Choroid plexus epithelial cell (primary cell): ENCODE measurements around a stretch of chr5.

DNA sequence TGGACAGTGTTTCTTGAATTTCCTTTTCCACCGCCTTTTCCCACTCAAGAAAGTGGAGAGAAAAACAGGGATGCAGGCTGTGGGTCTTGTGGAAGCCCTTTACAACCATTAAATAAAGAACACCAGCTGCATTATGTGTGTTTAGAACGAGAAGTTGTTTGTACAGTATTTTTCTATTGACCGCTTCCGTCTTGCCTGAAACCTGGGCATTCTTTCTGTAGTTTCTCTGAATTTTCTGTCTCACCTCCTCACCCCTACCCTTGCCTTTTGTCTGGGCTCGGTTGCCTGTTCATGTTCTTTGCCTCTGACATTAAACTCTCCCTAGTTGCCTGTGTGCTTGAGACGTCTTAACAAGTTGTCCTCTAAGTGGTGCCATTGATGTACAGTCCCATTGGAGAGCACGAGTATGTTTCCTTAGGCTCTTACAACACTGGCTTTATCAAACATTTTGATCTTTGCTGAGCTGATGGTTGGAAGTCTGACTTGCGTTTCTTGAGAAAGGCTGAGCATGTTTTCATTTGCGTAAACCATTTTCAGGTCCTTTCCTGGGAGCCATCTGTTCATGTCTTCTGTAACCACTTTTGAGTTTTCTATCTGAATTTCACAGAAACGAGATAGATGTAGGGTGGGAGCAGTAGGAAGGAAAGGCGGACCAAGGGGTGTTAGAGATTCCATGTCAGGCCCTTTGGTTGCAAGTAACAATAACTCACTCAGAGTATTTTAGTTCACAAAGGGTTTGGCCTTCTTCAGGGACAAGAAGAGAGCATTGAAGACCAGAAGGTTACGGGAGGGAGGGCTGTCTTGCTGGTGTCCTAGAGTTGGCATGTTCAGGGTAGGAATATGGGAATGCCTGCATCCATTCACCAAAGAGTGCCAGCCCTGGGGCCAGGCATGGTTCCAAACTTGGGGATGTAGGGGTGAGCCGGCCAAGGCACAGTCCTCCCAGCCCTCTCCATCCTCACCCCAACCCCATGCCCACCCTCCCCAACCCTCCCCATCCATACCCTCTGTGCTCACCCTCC, 35.4 kb downstream of the OTULIN start:
- RRBS, result no CpG with 5 or more reads among the region's 13 CpGs

DNA sequence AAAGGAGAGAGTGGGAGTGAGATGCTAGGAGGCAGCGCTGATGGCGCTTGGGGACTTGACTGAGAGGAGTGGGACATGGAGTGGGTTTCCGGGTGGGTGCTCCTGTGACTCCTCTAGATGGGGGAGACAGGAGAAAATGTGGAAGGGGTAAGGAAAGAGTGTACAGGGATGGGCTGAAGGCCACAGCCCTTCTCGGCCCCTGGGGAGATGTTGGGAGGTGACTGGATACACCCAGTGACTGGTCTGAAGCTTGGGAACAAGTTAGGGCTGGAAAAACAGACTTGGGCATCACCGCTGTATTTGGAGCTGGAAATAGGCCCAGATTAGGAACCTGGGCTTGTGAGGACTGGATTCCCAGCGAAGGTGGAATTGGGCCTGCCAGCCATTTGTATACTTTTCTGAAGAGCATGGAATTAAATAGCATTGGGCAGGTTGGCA, 37.6 kb downstream of the OTULIN start:
- RRBS, result no CpG with 5 or more reads among the region's 6 CpGs

DNA sequence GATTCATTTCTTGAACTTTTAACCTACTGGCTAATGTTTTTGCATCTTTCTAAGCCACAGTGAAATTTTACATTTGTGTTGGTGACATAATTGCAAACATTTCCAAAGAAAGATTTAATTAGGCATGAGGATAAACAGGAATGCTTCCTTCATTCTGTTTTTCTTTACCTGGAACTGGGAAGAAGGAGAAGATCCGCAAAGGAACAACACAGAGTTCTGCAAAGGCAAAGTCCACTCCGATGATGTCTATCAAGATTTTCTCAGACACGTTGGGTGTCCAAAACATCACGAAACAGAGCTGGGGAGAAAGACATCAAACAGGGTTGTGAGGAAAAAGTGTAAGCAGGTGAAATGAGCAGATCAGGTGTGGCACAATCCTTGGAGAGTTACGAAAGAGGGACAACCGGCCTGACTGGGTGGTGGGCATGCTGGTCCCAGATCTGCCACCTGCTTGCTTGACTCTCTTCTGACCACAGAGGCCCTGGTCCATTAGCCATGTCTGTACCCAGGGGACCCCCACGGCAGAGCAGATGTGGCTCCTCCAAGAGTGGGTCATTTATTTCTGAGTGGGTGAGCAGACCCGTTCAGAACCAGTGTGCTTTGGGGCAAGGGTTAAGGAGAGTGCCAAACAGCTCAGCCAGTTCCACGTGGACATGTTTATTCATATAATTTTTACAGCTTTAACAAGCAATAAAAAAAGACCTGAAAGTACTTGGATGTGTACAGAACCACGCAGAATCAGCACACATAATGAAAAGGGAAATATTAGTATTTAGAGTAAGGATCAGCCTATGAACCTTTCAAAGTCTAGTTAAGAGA, 52.2 kb downstream of the OTULIN start:
- RRBS, result no CpG with 5 or more reads among the region's 10 CpGs

GRCh38 chr5:14869190-14869923, 2.2 kb downstream of the ANKH start:
- RRBS, result no CpG with 5 or more reads among the region's 5 CpGs

GRCh38 chr5:14872098-14873140, 841 bp upstream of the ANKH start:
- RRBS, result 2% methylated on average over 25 of the region's 72 CpGs

DNA sequence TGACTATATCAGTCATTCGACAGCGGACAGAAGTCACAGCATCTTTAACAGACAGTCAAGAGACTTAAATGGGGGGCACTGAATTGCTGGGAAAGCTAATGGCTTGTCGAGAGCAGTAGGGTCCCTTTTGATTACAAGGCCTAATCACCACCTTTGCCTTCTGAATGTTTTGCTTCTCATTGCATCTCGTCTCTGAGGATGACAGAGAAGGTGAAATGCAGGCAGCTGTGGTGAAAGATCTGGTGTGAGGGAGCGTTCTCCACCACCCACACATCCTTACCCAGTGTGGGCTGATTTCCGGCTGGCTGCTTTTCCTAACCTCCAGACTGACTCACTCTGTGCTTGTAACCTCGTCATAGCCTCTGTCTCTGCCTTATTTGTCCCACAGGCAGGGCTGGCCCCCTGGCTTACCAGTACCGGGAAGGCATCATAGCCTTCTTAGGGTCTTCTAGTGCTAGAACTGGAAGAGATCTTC, 54.3 kb upstream of the ANKH start:
- RRBS, result no CpG with 5 or more reads among the region's 8 CpGs

- RRBS, result no CpG with 5 or more reads among the region's 2 CpGs
Observed at GRCh38 chr5:14998559-14999001, 127.0 kb upstream of the ANKH start.

DNA sequence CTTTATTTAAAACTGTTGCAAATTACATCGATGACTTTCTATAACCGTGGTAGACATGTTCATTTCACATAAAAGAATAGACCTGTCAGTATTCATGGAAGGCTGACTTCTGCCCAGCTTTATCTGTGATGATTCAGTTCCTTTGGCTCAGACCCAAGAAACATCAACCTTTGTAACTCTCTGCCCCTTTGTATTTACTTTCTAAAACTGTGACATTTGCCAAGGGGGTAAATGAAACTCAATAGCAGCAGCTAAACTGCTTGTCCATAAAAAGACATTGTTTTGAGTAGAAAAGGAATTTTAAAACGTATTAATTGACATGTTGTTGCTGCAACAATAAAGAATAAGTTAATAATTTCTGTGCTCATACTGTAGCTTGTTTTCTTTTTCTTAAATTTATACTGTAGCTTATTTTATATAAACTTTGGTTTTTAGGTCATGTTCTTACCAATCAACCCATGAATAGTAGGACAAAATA, 137.9 kb upstream of the ANKH start:
- RRBS, result no CpG with 5 or more reads among the region's 3 CpGs

DNA sequence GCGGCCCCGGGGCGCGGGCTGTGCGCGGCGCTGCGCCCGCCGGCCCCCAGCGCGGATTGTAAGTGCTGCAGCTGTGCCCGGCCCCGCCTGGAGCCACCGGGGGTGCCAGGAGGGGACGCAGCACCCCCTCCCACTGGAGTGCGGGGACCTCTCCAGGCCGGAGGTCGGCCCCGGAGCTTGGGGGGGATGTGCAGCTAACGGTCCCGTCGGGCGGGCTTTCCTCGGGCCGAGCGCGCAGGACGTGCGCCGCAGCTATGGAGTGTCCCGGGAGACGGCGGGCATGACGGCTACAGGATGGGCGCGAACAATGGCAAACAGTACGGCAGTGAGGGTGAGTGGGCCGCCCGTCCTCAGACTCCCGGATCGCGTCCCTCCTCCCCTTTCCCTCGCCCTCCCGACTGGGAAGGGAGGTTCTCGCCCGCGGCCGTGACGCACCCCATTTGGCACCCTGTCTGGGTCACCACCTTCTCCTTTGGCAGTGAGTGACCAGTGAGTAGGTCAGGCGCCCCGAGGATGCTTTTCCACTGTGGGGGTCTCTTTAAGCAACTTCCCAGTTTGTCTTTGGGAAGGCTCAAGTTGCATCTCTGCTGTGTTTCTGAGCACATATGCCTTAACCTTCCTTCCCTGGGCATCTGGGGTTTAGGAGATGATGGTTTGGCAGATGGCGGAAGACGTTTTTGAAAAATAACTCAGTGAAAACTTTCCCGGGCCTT, 559 bp downstream of the FBXL7 start:
- RRBS, result 2% methylated on average over 24 of the region's 55 CpGs

- RRBS, result no CpG with 5 or more reads among the region's 15 CpGs
Observed at GRCh38 chr5:15501096-15501951, 1.3 kb downstream of the FBXL7 start.

GRCh38 chr5:15531920-15532241, 31.9 kb downstream of the FBXL7 start:
- RRBS, result no CpG with 5 or more reads among the region's 1 CpG

GRCh38 chr5:16549698-16551108, 66.6 kb downstream of the RETREG1 start:
- RRBS, result no CpG with 5 or more reads among the region's 14 CpGs

GRCh38 chr5:16704324-16704878, 87.6 kb upstream of the RETREG1 start:
- RRBS, result no CpG with 5 or more reads among the region's 9 CpGs

DNA sequence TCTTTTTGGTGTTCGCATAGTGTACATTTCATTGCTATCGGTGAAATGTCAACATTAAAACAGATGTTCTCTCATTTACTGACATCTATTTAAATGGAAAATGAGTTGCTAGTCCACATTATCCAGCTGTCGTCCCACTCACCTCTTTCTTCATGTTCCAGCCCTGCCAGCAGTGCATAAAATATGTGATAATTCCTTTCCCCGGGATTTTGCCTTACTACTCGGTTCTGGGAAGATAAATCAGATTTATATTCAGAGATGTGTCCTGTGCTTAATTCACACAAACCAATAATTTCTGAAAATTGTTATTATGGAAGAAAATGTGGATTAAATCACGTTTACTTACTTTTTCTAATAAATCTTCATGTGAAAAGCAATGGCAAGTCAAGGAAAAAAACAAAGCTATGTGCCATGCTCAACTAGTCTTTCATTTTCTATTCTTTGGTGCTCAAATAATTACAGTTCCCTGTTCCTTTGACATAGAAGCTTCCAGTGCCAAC, 155.7 kb downstream of the MYO10 start:
- RRBS, result no CpG with 5 or more reads among the region's 6 CpGs

DNA sequence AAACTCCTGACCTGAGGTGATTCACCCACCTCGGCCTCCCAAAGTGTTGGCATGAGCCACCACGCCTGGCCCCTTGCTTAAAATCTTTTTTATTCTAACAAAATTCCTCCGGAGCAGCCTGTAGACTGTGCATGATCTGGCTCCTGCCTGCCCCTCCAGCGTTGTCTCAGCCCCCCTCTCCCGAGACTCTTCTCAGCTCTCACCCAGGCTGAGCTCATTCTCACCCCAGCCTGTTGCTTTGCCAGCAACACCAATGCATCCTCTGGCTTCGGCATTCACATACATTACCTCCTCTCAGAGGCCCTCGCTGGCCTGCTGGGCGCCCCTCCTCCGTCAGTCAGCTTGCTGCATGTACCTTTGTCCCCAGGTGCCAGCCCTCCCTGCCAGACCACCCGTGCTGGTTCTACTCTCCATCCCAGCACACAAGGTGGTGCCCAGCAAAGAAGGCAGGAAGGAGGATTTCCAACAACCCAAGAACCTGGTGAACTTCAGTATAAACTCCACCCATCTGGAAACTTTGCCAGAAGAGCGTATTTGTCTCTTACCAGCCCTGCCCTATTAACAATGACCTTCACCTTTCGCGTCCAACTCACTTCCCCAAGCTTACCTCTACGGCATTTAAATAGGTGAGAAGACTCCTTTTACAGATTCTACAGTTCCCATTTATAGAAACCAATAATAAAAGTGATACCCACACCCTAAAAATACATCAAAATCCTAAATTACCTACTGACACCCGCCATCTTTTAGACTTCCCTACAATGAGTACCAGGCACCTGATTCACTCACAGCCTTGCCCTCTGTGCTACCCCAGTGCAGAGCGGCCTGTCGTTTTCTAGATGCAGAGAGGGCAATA, 34.9 kb downstream of the MYO10 start:
- RRBS, result no CpG with 5 or more reads among the region's 17 CpGs

DNA sequence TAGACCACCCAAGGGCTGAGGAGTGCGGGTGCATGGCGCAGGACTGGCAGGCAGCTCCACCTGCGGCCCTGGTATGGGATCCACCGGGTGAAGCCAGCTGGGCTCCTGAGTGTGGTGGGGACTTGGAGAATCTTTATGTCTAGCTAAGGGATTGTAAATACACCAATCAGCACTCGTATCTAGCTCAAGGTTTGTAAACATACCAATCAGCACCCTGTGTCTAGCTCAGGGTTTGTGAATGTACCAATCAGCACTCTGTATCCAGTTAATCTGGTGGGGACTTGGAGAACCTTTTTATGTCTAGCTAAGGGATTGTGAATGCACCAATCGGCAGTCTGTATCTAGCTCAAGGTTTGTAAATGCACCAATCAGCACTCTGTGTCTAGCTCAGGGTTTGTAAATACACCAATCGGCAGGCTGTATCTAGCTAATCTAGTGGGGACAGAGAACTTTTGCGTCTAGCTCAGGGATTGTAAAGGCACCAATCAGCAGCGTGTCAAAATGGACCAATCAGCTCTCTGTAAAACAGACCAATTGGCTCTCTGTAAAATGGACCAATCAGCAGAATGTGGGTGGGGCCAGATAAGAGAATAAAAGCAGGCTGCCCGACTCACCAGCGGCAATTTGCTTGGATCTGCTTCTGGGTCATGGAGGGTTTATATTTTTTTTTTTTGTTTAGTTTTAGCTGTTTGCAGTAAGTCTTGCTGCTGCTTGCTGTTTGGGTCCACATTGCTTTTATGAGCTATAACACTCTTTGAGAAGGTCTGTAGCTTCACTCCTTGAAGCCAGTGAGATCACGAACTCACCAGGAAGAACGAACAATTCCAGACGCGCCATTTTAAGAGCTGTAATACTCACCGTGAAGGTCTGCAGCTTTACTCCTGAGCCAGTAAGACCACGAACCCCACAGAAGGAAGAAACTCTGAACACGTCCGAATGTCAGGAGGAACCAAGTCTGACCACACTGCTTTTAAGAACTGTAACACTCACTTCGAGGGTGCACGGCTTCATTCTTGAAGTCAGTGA, 126.8 kb upstream of the MYO10 start:
- RRBS, result no CpG with 5 or more reads among the region's 21 CpGs

GRCh38 chr5:17069826-17070277, 133.8 kb upstream of the MYO10 start:
- RRBS, result no CpG with 5 or more reads among the region's 9 CpGs

DNA sequence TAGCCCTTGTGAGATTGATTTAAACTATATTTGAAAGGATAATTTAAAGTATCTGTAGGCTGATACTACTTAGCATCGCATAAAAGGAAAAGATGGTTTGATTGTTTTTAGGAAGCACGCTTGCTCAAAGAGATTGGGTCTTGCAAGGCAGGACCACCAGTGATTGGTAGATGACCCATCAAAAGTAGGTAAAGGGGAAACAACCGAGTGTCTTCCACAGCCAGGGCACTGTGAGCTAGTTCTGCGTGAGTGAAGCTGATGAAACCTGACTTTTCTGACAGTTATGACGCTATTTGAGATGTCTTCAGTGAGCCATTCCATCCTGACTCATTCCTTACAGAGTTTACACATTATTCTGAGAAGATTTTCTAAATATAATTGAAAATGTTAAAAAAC, 49.6 kb downstream of the BASP1 start:
- RRBS, result no CpG with 5 or more reads among the region's 5 CpGs

GRCh38 chr5:20575451-20575937, 587.5 kb upstream of the CDH18 start:
- RRBS, result no CpG with 5 or more reads among the region's 7 CpGs

- RRBS, result no CpG with 5 or more reads among the region's 5 CpGs
Observed at GRCh38 chr5:31133284-31133984, 60.1 kb upstream of the CDH6 start.